ENCODE data around the genes UQCRC2, SDR42E2, HS3ST2 and NDUFAB1.

GRCh38 chr16:21359932-21360465 lies 81.9 kb upstream of the CRYM start:
- PRO-cap = no peak

GRCh38 chr16:21363728-21364162 lies 85.7 kb upstream of the CRYM start:
- PRO-cap = no peak

GRCh38 chr16:21598228-21598929 lies 998 bp upstream of the METTL9 start:
- PRO-cap = unidirectional peak, plus-strand start at chr16:21598780

GRCh38 chr16:21654990-21655649 lies 2.7 kb upstream of the IGSF6 start:
- PRO-cap = no peak

DNA sequence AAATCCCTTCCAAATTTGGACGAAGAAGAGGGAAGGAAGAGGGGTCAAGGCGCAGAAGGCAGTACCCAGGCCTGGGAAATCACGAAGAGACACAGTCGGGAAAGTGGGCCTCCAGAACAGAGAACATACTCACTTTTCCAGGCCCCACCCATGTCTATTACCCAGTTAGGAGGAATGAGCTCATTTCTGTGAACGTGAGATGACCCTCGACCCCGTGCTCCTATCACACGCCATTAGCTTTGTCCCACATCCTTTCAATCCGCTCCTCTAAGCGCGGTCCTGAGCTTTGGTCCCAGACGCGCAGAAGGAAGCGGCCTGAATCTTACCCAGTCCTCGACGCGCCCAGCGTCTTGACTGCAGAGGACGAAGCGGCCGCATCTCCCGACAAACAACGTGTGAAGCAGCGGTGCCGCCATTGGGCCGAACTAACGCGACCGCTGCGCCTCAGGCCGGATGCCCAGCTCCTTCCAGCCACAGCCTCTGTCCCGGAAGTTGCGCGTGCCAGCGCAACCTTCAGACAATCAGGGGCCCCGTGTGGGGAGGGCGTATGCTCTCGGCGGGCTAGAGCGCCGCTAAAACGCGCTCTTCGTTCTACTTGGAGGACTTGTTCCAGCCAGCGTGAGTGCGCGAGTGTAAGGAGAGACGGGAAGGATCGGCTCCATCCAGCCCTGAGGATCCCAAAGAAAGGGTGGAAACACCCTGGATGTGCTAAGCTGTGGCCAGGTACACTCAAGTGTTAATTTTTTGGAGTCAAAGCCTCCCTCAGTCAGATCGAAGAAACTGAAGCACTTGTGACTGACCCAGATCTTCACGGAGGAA lies 37.4 kb downstream of the NPIPB4 start:
- PRO-cap = bidirectional peak, plus-strand start at position 295 of the sequence, minus-strand start at position 105 of the sequence; bidirectional peak, plus-strand start at position 575 of the sequence, minus-strand start at position 389 of the sequence

GRCh38 chr16:21820788-21821080 lies 36.8 kb downstream of the NPIPB4 start:
- PRO-cap = no peak

GRCh38 chr16:21836197-21836634 lies 21.3 kb downstream of the NPIPB4 start:
- PRO-cap = no peak

DNA sequence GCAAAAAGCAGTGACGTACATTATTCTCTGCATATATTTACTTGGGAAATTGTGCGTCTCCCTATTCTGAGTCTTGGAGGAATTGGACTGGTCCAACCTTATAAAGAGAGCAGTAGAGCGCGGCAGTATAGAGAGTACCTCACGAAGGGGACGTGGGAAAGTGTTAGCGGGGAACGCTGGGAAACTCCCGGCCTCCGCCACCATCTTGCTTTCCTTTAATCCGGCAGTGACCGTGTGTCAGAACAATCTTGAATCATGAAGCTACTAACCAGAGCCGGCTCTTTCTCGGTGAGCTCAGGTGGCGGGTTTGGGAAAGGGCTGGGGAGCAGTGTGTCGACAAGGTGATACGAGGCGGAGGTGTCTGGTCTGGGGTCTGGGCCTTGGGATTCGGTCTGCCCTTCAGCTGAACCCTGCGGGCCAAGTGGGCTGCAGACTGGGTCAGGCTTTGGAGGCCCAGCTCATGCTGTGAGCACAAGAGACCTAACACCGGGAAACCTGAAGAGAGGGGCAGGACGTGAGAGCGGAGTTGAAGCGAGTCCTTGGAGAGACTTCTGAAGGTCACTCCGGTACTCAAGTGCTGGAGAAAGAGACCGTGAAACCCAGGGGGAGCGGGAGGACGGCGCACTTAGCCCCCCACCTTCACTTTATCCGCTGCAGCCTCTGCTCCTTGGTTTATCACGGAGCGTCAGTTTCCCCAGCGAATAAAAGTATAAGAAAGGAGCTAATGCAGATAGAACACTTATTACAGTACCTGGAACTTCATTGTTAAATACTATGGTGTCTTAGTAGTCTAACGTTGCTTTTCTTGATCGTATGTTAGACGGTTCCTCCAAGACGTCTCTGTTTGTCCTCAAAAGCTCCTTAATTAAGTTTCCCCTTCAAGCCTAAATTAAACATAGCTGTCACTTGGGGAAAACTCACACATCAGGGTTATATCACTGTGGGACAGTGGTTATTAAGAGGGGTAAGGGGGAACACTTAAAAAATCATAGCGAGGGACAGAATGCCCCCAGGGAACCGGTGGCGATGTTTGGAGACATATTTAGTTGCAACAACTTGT lies at the start of gene UQCRC2:
Gene UQCRC2, plus strand, starts transcription at position 193 of the 1,060 bp plus-strand sequence.
- PRO-cap = bidirectional peak, plus-strand start at position 155 of the sequence, minus-strand start outside the sequence; bidirectional peak, plus-strand start at position 602 of the sequence, minus-strand start at position 589 of the sequence

GRCh38 chr16:22162193-22162790 lies at the start of gene SDR42E2:
Gene SDR42E2 (plus strand): TSS chr16:22162506.
- PRO-cap = unidirectional peak, plus-strand start at chr16:22162515

DNA sequence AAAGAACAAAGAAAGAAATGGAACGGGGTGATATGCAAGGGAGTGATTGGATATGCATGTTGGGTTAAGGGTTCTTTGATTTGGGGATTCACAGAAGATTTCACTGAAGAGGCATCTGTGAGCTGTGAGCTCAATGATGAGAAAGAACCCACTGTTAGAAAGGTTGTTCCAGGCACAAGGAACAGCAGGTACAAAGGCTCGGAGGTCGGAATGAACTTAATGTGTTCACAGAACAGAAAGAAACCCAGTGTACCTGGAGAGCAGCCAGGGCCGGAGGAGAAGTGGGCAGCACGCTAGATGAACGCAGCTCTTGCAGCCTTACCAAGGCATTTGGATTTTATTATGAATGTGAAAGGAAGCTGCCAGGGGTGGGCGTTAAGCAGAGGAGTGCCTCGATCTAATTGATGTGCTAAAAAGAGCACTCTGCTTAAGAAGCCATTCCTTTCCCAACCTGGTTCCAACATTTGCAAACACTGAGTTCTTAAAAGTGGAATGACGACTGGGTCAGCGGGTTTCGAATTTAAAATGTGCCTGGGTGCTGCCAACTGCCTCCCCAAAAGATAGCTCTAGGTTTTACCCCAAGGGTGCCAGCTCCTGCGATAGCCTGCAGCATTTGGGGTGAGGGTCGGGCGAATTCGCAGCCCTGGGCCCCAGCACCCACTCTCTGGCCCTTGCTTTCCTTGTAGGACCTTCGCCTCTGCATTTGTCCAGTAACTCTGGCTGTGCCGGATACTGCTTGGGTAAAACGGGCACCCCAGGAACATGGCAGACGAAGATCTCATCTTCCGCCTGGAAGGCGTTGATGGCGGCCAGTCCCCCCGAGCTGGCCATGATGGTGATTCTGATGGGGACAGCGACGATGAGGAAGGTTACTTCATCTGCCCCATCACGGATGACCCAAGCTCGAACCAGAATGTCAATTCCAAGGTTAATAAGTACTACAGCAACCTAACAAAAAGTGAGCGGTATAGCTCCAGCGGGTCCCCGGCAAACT lies 19.2 kb downstream of the EEF2K start:
- PRO-cap = no peak

DNA sequence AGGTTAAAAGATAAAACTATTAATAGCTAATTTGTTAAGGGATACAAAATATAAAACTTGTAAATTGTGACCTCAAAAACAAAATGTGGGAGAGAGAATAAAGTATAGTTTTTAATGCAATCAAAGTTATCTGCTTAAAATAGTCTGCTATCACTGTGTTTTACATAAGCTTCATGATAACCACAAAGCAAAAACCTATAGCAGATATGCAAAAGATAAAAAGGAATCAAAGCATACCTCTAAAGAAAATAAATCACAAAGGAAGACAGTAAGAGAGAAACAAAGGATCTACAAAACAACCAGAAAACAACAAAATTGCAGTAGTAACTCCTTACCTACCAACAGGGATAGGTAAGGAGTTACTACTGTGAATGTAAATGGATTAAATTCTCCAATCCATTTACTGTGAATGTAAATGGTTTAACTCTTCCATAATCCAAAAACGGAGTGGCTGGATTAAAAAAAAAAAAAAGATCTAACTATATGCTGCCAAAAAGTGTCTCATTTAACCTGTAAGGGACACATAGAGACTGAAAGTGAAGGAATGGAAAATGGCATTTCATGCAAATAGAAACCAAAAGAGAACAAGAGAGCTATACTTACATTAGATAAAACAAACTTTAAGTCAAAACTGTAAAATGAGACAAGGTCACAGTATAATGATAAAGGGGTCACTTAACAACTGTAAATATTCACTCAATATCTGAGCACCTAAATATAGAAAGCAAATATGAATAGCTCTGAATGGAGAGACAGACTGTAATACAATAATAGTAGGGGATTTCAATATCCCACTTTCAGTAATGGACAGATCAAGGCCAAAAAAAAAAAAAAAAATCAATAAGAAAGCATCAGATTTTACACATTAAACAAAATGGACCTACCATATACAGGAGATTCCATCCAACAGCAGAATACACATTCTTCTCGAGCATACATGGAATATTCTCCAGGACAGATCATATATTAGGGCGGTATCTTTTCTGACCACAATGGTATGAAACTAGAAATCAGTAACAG lies 36.6 kb downstream of the CDR2 start:
- PRO-cap = no peak

DNA sequence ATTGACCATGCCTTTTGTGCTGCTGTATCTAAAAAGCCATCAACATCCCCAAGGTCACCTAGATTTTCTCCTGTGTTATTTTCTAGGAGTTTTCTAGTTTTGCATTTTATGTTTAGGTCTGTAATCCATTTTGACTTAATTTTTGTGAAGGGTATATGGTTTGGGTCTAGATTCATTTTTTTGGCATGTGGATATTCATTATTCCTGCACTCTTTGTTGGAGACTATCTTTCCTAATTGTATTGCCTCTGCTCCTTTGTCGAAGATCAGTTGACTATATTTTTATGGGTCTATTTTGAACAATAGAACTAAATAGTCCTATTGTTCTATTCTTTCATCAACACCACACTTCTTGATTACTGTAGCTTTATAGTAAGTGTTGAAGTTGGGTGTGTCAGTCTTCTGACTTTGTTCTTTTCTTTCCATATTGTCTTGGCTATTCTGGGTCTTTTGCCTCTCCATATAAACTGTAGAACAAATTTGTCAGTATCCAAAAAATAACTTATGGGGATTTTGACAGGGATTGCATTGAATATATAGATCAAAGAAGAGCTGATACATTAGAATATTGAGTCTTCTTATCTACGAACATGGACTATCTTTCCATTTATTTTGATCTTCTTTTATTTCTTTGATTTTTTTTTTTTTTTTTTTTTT lies 35.8 kb upstream of the CDR2 start:
- PRO-cap = no peak

DNA sequence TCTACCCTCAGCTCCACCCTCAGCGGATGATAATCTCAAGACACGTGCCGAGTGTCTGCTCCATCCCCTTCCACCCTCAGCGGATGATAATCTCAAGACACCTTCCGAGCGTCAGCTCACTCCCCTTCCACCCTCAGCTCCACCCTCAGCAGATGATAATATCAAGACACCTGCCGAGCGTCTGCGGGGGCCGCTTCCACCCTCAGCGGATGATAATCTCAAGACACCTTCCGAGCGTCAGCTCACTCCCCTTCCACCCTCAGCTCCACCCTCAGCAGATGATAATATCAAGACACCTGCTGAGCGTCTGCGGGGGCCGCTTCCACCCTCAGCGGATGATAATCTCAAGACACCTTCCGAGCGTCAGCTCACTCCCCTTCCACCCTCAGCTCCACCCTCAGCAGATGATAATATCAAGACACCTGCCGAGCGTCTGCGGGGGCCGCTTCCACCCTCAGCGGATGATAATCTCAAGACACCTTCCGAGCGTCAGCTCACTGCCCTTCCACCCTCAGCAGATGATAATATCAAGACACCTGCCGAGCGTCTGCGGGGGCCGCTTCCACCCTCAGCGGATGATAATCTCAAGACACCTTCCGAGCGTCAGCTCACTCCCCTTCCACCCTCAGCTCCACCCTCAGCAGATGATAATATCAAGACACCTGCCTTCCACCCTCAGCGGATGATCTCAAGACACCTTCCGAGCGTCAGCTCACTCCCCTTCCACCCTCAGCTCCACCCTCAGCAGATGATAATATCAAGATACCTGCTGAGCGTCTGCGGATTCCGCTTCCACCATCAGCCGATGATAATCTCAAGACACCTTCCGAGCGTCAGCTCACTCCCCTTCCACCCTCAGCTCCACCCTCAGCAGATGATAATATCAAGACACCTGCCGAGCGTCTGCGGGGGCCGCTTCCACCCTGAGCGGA lies 23.6 kb downstream of the NPIPB5 start:
- PRO-cap = no peak

DNA sequence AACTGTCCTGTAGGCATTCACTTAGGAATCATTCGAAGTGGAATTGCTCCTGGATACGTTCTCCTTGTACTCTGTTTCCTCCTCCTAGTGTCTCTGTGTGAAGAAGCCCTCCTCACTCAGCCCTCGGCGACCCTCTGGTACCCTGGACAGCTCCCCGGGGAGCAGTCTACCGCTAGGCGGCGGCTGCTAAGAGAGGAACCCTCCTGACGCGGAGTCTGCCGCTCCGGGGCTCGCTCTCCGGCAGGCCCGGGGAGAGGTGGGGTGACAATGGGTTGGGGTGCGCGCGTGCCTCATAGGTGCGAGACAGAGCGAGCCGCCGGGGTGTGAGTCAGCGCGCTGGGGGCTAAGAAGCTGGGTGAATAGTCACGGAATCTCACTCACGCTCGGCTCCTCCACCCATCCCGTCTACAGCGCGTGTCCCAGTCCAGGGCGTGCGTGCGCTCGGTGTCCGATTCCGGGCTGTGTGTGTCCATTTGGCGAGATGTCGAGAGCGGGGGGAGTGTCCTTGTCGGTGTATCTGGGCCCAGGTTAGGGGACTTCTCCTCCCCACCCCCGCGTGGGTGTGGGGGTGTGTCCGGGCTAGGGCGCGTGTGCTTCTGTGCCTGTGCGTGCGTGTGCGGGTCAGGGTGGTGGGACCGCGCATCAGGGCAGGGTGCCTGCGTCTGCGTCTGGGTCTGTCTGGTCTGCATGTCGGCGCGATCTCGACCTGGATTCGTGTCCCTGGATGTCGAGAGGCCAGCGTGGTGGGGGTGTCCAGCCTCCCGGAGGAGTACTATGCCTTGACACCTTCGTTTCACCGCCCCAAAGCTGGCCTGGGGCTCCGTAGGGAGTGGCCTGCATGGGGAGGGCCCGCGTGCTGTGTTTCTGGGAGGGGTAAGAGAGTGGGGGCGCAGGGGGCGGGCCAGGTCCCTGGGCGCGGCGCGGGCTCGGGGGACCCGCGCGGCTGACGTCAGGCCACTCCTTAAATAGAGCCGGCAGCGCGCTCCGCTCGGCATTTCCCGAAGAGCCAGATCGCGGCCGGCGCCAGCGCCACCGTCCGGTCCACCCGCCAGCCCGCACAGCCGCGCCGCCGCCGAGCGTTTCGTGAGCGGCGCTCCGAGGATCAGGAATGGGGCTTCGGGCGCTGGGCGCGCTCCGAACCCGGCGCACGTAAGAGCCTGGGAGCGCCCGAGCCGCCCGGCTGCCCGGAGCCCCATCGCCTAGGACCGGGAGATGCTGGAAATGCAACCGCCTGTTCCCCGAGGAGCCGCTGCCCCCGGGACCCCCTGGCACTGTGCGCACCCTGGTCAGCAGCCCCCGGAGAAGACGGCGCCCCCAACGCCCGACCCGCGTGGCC lies at the start of gene HS3ST2:
Gene HS3ST2, plus strand, starts transcription at position 991 of the 1,336 bp plus-strand sequence.
- PRO-cap = bidirectional peak, plus-strand start at position 994 of the sequence, minus-strand start at position 858 of the sequence

DNA sequence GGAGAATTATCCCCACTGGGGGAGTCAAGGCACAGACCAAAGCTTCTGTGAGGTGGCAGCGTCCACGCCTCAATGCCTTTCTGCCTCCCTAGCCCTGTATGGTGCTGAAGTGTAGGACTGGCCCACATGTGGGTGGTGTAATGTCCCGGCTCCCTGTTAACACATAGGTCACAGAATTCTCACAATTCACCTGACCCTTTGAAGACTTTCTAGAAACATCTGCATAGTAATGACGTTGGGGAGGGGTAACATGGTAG lies 2.0 kb downstream of the HS3ST2 start:
- PRO-cap = no peak

DNA sequence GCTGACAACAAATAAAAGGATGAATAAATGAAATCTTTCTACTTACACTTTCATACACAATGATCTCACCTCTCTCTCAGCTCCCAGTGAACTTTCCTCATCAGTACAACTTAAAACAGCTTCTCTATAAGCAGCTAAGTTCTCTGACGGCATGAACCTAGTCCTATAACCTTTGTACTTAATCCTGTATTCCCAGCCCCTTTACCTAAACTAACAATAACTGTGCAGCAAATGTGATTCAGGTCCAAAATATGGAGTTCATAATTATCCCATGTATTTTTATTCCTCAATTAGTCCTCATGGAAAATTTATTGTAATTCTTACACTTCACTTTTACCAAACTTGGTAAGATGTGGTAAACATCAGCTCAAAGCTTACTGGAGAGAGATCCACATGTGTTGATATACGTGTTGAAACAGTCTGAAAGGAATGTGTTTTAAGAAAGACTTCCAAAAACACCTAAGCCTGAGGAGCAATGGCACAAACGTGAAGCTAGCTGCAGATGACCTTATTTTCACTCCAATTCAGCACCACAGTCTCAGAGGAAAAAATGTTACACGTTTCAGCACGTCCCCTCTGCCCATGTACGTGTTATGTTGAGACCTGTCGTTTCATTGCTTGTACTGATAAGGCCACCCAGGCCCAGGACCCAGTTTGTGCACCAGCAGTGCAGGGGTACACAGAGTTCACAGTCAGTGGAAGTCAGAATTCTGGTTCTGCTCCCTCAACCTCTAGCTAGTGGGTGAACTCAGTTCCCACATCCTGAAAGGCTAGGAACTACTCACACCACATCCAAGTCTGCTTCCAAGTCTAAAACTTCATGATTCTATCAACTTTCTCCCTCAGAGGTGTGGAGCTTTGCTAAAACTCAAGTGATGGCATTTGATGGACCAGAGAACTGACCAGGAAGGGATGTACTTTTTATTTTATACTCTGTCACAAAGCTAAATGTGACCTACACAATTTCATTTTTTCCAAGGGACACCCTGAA lies 7.1 kb downstream of the USP31 start:
- PRO-cap = no peak

GRCh38 chr16:23493303-23493993 lies 16.8 kb downstream of the GGA2 start:
- PRO-cap = no peak

- PRO-cap = no peak
Measured at GRCh38 chr16:23580774-23581301, 15.3 kb downstream of the NDUFAB1 start.

DNA sequence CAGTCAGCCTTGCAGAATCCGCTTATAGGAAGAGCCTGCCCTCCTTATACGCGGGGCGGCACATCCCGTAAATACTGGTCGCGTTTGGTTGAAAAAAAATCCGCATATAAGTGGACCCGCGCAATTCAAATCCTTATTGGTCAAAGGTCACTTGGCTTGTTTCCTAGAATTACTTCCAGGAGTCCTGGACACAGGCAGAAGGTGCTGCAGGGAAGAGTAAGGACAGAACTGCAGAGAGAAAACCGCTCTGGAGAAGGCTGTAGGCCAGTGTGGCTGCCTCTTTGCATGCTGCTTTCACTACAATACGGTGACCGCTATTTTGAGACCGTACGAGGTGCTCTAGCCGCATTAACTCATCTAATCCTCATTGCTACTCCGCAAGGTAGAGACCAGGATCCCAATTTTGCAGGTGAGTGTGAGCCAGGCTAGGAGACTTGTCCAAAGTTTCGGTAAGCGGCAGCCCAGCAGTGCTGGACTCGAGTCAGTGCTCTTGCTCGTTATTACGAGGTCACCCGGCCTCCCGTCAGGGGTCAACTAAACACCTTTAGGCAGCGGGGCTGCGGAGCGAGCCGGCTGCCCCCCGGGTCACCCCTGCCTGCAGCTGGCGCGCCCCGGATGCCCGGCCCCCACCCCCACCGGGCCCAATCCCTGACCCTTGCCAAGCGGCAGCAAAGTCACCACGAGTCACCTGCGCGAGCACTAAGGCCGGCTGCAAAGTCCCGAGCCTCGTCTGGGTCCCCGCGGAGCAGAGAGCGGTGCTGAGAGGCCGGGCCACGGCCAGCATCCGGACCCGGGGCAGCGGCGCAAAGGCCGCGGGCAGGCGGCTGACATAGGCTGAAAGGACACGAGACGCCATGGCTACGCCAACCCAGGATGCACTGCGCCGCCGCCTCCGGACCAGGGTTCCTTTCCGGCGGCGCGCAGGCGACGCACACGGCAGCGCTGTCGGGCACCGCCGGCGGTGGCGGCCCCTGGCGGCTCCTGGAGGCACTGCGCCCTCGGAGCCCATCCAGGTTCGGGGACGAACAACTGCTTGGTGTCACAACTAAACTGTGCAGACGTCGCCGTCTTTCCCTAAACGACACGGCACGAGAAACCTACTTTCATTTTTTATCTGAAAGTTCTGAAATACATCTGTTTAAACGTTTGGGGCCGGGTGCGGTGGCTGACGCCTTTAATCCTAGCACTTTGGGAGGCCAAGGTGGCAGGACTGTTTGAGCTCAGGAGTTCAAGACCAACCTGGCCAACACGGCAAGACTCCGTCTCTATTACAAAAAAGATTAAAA lies at the start of gene NDUFAB1:
Gene NDUFAB1, minus strand, starts transcription at position 882 of the 1,286 bp plus-strand sequence.
- PRO-cap = unidirectional peak, minus-strand start at position 856 of the sequence

- PRO-cap = bidirectional peak, plus-strand start at chr16:23755400, minus-strand start at chr16:23755389; bidirectional peak, plus-strand start at chr16:23755659, minus-strand start at chr16:23755588
Measured at GRCh38 chr16:23755250-23755779, 489 bp downstream of the CHP2 start.

Data from rectum (tissue), 1 donor.